Lower leg skin (tissue), 2 donors: ENCODE measurements around a stretch of chr13.

DNA sequence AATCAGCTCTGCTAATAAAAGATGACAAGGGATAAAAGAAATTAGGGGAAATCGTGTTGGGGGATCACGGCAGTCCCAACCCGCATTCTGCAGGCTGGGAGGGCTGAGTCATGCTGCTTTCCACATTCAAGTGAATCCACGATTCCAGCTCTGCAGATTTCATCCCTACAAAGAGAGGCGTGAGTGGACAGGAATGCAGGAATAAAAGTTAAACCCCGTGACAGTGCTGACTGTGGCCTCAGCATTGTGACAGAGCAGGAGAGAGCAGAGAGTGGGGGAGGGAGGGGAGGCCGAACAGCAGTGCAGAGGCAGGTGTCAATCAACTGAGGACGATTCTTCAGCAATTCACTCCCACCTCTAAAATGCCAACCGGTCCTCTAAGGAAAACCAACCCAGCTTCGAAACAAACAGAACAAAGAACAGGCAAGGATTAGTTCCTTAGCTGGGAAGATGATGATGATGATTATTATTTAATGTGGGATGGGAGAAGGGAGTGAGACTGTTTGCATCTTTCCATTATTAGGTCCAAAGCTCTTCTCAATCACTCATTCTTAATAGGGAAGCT lies 66.4 kb upstream of the RAP2A start:
- PRO-cap: no peak
- RAMPAGE, long total RNA, 2 experiments: no peak in any of the 2 experiments

GRCh38 chr13:97369092-97369586 lies 64.8 kb upstream of the RAP2A start:
- PRO-cap: no peak
- RAMPAGE, long total RNA, 2 experiments: no peak in any of the 2 experiments

DNA sequence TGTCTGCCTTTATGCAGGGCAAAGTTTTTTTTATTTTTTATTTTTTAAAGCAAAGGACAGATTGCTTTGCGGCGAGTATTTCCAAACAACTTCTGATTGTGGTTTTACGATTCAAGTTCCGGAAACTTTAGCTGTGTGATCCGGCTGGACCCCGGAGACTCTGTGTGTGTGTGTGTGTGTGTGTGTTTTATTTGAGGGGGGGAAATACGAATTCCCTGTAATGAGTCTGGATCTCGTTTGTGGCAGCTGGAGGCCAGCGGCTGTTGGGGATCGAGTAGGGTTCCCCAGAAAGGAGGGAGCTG lies 1.1 kb downstream of the FARP1 start:
- PRO-cap: no peak
- RAMPAGE, long total RNA, 2 experiments: no peak in any of the 2 experiments

DNA sequence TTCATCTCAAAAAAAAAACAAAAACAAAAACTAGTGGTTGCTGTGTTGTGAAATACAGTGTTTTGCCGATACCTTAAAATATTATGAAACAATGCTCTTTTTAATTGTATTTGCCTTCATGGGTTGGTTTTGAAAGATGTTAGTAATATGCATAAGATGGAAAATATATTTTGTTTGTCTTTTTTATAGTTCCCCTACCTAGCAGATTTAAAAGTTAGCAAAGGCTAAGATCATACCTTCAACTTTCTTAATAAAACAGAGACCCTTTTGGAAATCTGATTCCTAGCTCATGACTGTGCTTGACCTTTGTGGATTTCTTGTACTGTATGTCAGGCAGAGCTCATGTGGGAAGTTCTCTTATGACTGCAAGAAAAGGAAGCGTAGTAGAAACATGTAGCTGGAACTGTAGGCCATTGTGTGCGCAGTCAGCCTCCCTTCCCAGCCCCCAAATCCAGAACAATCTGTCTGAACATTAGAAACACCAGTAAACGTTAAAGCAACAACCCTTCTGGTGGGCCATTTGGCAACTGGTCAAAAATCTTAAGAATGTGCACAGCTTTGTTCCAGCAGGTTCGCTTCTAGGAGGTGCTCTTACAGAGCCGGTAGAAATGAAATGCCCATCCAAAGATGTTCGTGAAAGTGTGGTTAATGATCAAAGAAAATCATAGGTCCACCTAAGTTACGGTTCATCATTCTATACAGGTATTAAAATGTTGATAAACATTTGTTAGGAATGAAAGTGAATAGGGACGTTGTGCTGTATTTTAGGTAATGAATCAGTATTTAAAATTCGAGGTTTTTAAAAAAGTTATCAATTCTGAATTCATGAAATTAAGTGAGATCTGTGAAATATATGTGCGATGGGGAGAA lies 78.7 kb upstream of the RNF113B start:
- PRO-cap: no peak
- RAMPAGE, long total RNA, 2 experiments: no peak in any of the 2 experiments

GRCh38 chr13:98293225-98293679 lies 116.2 kb upstream of the RNF113B start:
- PRO-cap: no peak
- RAMPAGE, long total RNA, 2 experiments: no peak in any of the 2 experiments

GRCh38 chr13:98300777-98301715 lies 124.0 kb upstream of the RNF113B start:
- PRO-cap: no peak
- RAMPAGE, long total RNA, 2 experiments: no peak in any of the 2 experiments

DNA sequence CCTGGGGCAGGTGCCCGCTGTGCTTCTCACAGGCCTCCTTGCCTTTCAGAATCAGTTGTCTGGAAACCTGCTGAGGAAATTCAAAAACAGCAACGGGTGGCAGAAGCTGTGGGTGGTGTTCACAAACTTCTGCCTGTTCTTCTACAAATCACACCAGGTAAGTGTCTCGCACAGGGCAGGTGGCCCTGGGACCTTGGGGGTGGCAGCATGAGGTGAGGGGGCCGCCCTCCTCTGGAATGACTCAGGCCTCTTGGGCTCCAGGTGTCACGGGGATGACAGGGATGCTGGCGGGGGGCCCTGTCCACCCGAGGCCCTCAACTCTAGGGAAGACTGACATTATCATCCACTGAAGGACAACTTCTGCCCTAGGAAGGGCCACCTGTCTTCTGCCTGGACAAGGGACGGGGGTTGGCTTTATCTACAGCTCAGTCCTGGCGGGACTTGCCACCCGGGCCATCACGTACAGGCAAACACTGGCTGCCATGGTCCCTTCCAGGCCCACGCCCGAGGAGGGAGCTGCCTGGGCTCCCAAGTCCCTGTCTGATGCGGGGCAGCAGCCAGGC lies 130.8 kb downstream of the STK24 start:
- PRO-cap: no peak
- RAMPAGE, long total RNA, 2 experiments: no peak in any of the 2 experiments

DNA sequence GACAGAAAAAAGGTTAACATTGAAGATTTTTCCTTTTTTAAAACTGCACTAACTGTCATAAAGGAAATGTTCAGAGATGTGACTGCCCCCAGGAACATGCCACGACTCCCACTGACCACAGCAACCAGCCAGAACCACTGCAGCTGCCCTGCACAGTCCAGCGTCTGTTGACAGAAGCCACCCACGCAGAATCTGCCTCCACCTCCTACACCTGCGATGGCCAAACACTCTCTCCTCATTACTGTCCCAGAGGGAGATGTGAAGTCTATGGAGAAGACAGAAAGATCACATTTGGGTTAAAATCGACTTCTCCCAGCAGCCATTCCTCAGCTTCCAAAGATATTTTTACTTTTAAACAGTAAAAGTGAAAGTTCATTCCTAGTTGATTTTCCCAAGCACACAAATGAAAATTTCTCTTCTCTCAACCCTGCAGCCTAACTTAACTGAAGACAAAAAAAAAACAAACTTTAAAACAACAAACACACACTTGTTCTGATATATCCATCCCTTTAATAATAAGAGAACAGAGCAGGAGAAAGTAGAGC lies 73.1 kb downstream of the STK24 start:
- PRO-cap: no peak
- RAMPAGE, long total RNA, 2 experiments: no peak in any of the 2 experiments

DNA sequence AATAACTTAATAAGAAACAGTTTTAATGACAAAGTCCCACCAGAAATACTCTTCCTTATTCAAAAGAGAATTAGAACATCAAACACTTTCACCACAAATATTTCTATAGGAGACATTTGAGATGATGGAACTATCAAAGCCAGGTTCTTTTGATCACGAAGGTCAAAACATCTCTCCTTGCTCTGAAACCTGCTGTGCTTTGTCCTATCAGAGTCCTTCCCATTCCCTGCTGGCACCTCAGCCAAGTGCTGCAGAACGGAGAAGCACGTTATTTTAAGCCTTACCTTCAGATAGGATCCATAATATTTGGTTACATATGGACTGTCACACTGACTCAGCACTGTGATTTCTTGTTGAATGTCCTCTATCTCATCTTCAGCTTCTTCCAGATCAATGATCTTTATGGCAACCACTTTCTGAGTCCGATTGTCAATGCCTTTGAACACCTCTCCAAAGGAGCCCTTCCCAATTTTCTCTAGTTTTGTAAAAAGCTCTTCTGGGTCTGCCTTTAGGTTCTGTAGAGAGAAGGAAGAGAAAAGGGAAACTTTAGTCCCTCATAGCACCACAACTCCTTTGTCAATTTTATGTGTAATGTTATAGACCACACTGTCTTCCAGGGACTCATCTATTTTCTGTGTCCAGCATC lies 57.8 kb downstream of the STK24 start:
- PRO-cap: no peak
- RAMPAGE, long total RNA, 2 experiments: start-site peak on the minus strand in 1 of 2 experiments, centred at position 476 of the sequence, 54 reads per replicate

GRCh38 chr13:98527402-98527768 lies 49.5 kb downstream of the STK24 start:
- PRO-cap: no peak
- RAMPAGE, long total RNA, 2 experiments: no peak in any of the 2 experiments

DNA sequence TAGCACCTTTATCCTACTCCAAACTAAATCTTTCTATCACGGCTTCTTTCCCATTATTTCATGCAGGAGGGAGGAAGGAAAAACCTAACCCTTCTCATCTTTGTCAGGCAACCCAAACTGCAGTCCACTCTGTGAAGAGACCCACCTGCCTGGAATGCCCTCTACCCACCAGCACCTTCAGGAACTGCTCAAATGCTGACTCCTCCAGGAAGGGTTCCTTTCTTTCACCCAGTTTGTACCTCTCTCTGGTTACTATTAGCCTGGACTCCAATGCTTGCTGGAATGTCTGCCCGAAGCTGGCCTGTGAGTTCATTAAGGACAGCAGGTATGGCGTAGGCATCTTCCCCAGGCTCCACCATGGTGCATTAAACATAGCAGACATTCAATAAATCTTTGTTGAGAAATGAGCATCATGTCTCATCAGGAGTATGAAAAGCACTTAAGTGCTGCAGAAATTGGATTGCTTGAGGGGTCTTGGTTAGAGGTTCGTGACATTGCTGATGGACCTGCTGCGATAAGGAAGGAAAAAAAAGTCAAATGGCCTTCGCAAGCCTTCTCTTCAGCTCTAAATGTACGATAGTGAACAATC lies 25.3 kb downstream of the STK24 start:
- PRO-cap: no peak
- RAMPAGE, long total RNA, 2 experiments: no peak in any of the 2 experiments

GRCh38 chr13:98557860-98558629 lies 18.9 kb downstream of the STK24 start:
- PRO-cap: no peak
- RAMPAGE, long total RNA, 2 experiments: no peak in any of the 2 experiments

GRCh38 chr13:98761112-98761338 lies 8.6 kb upstream of the SLC15A1 start:
- PRO-cap: no peak
- RAMPAGE, long total RNA, 2 experiments: no peak in any of the 2 experiments

DNA sequence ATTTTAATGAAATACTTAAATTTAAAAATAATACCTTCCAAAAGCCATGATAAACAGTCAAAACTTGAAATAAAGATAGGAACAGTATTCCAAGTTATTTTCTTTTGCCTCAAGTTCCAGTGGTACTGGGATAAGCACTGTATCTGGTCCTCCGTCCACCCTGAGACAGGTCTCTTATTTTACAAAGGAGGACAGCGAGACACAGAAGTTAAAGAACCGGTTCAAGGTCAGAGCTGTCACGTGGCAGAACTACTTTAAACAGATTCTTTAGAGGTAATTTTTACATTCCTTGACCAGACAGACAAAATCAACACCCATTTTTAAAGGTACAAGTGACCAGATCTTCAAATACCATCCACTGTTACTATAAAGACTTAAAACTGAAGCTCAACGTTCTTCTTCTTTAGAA lies 10.4 kb upstream of the DOCK9 start:
- PRO-cap: no peak
- RAMPAGE, long total RNA, 2 experiments: no peak in any of the 2 experiments

DNA sequence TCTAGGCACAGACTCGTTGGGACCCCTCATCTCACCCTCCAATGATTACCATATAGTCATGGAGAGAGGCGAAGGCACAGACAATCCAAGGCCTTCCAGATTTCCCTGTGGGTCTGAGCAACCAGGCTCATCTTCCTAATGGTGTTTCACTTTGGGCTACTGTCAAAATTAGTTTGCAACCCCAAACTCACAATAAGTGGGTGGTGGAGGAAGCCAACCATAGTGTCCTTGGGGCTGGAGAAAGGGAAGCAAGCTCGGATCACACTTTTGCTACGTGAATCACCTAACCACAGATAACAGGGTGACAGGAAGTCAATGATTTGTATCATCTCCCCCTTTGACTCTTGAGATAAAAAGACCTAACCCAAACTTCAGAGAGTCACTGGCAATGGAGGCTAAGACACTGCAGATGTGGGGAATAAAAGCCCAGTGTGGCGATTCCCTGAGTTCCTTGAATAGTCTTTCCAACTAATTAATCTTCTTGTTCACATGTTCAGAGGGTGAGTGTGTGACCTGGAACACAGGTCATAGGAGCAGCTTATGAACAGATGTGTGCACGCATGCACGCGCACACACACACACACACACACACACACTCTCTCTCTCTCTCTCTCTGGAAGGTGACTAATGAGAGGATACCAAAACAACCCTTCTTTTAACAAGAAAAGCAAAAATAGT lies 21.0 kb upstream of the DOCK9 start:
- PRO-cap: no peak
- RAMPAGE, long total RNA, 2 experiments: no peak in any of the 2 experiments

GRCh38 chr13:99124852-99125415 lies 75.7 kb upstream of the UBAC2 start:
- PRO-cap: no peak
- RAMPAGE, long total RNA, 2 experiments: no peak in any of the 2 experiments

DNA sequence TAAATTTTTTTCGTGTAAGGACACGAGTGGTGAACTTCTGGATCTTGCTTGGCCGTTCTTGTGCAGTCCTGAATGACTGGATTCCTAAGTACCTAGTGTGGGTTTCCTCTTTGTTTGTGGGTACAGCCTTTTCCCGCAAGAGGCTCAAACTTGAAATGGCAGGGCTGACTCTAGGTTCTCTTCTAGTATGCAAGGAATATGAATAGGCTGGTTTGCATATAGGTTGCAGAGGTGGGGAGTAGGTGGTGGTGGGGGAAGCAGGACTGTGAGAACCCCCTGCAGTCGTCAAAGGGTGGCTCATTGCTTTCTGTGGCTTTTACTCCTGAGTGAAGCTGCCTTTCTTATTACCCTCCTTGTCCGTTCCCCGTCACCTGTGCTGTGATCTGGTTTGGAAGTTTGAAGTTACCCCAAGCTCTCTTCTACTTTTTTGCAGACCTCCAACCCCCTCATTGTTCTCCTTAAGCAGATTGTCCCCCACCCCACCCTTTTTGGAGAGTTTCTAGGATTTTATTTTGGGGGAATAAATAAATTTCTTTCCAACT lies 13.7 kb downstream of the UBAC2 start:
- PRO-cap: no peak
- RAMPAGE, long total RNA, 2 experiments: no peak in any of the 2 experiments

DNA sequence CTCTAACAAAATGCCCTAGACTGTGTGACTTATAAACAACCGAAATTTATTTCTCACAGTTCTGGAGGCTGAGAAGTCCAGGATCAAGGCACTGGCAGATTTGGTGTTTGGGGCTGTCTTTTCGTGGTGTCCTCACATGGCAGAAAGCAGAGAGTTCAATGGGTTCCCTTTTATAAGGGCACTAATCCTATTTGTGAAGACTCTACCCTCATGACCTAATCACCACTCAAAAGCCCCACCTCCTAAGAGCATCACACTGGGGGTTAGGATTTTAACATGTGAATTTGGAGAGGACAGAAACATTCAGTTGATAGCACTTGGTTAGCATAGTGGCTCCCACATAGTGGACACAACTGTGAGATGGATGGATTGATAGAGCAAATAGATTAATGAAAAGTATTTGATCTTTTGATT lies 21.5 kb upstream of the GPR18 start:
- PRO-cap: no peak
- RAMPAGE, long total RNA, 2 experiments: no peak in any of the 2 experiments

DNA sequence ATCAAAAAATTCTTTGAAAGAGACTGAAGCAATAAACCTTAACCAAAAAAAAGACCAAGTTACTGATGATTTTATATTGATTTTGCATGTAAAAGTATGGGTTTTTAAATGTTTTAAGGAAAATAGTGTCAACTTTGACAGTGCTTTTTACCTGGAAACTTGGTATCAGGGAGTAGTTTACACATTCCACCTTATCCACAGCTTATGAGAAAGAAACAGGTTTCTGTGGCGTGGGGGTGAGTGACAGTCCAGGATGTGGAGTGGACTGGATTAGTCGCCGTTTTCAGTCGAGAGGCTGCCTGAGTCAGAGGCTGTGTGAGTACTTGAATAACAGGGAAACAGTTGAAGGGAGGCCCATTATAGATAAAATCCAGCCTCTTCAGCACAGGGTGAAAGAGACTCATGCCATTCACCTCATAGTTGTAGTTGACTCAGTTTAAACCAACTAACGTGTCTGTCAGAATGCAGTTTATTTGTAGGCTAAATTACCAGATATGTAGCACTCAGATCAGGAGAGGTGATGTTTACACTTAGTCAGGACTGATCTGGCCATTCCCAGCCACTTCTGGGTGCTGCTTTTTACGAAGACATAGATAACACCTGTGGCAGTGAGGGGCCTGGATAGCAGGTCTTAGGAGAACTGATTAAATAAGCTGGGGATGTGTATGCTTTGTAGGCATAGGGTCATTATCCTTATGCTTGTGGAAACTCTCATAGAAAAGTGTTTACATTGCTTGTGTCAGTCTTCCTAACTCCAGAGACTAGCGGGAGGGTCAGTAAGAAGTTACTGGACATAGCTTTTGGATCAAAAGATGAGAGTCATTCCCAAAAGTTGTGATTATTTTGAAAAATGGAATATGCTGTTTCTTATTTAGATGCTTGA lies 708 bp upstream of the GPR183 start:
- PRO-cap: bidirectional peak, plus-strand start at position 246 of the sequence, minus-strand start at position 262 of the sequence
- RAMPAGE, long total RNA, 2 experiments: no peak in any of the 2 experiments

- PRO-cap: unidirectional peak, minus-strand start at chr13:99320873
- RAMPAGE, long total RNA, 2 experiments: no peak in any of the 2 experiments
Observed at GRCh38 chr13:99320607-99320967, 13.4 kb upstream of the GPR183 start.